Vagina (tissue), 1 donor: Measurements from ENCODE around the genes ZFP3 and KIAA0753.

DNA sequence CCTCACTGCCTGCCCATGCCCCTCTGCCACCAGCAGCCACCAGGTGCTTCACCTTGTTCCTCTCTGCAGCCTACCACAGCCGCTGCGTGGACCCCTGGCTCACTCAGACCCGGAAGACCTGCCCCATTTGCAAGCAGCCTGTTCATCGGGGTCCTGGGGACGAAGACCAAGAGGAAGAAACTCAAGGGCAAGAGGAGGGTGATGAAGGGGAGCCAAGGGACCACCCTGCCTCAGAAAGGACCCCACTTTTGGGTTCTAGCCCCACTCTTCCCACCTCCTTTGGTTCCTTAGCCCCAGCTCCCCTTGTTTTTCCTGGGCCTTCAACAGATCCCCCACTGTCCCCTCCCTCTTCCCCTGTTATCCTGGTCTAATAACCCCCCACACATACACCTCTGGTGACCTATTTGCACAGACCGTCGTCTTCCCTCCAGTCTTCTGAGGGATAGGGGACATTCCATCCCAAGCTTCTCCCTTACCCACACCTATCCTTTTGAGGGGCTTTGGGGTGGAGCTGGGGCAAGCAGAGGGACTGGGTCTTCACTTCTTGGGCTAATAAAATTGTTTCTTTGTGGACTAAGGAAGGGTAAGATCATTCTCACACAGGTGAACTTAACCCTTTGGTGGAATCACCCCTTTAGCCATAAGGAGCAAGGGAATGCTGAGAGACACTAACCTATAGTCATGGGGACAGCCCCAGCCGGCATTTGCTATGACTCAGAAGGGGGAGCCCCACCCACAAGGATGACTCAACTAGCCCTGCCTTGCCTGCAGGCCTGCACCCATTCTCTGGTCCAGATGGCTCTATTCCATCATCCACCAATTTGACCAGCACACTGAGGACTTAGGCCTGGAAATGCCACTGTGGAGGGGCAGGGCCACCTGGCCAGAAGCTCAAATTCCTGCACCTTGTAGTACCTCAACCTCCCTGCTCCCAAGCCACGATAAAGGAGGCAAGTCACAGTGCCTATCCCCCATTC, 3.4 kb downstream of the PFN1 start:
- PRO-cap = no peak
- RAMPAGE, long total RNA = no peak

DNA sequence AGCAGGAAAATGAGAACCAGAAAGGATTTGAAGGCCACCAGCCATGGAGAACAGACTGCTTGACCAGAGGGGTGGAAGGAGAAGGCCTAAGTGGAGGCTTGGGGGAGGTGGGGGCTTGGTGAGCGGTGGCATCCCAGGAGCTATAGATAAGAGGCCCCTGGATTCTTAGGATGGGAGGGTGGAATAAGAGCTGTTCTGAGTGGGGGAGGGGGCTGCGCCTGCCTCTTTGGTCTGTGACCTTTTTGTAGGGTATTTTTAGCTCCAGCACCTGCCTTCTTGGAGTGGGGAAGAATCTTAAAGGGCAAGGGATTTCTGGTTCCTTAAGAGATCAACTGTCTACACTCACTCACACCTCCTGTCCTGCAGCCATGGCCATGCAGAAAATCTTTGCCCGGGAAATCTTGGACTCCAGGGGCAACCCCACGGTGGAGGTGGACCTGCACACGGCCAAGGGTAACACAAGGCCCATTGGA, 579 bp downstream of the ENO3 start:
- PRO-cap = no peak
- RAMPAGE, long total RNA = no peak

DNA sequence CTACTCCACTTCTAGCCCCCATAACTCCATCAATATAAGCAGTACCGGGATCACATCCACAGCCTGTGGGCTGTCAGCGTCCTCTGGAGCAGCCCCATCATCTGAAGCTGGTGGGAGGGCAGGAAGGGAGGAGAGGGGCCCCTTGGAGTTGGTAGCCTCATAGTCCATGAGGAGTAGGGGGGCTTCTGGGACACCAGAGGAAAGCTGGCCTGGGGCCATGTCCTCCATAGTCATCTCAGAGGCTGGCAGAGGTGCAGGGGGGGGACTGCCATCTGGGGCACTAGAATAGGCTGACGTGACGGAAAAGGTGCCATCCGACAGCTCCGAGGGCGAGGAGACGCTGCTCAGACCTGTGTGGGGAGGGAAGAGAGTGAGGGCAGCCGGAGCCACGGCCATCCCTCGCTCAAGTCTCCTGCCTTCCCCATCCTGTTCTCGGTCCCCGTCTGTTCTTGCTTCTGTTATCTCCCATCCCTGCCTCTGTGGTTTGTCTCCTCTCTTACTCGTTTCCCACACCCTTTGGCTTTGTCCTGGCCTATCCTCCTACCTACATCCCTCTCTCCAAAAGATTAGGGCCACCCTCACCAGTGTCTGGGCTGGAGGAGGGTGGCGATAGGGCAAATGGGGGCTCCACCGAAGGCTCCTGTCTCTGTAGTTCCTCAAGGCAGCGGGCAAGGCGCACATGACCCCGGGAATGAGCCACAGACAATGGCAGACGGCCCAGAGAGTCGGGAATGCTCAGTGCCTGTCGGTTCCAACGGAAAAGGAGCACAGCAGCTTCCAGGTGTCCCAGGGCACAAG, 4.8 kb upstream of the SPAG7 start:
- PRO-cap = no peak
- RAMPAGE, long total RNA = no peak

DNA sequence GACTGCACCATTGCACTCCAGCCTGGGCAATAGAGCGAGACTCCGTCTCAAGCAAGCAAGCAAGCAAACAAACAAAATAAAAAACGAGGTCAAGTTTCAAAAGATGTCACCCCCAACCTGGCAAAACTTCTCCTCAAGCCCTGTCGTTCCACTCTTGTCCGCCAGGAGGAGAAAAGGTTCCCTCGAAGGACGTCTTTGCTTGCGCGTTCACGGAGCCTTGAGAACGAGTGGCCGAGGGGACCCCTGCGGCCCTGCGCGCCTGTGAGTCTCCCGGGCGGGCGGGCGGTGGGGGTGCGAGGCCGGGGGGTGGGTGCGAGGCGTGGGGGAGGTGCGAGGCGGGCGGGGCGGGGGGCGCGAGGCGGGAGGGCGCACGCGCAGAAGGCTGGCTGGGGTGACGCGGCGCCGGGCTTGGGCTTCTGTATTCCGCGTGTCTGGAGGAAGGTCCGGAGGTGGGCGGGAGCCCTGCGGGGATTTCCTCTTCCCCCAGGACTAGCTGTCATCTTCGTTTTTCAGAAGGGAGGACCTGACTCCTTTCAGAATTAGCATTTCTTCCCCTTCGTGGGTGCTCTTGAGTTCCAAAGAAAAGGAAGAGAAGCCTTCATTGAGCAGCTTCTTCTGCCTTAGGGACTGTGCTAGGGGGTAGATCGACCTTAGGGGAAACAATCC, 3.7 kb downstream of the SLC52A1 start:
- PRO-cap = unidirectional peak, plus-strand start at position 220 of the sequence
- RAMPAGE, long total RNA = no peak

DNA sequence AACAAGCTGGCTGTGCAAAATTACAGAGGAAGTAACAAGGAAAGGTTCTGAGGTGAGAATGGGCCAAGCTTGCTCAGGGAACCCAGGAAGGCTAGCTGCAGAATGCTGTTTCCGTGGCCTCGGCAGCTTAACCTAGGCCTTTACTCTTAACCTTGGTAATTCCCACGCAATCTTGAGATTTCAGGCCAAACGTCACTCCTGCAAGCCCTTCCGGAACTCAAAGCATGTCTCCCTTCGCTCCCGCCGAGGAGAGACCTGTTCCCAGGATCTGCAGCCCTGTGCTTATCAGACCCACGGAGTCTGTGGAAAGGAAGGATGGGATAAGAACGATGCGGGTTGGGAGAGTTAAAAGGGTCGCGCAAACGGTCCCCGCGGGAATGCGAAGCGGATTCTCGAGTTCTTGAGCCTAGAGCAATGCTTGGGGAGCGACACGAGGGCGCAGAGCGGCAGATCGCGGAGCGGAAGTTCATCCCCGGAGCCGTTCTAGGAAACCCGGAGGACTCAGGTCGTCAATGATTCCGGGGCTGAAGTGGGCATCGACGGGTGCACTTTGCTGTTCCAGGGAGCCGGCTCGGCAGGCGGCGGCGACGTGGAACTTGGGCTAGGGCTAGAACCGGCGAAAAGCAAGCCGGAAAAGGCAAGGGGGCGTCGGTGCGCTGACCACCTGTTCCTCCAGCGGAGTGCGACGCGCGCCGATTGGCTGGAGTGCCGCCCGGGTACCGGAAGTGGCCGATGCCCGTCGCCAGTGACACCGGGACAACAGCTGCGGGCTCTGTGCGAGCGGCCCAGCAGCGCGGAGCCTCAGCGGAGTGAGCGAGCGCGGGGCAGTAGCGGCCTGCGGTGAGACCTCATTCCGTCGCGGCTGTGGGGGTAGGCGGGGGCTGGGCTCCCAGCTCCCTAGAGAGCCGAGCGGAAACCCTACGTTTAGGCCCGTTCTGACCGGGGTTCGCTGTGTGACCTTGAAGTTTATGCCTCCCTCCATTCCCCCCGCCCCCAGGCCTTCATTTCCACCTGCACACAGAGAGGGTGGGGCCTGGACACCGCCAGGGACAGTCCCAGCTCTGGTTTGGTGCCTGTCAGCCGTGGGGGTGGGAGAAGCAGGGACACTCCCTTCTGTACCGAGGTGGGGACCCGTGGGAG, at the start of gene ZFP3:
TSS of gene ZFP3 (plus strand) at position 732 of the 1,140 bp plus-strand sequence.
- PRO-cap = bidirectional peak, plus-strand start at position 732 of the sequence, minus-strand start at position 416 of the sequence
- RAMPAGE, long total RNA = start-site peak on the plus strand centred at position 757 of the sequence, 45 bp wide, 242 reads

DNA sequence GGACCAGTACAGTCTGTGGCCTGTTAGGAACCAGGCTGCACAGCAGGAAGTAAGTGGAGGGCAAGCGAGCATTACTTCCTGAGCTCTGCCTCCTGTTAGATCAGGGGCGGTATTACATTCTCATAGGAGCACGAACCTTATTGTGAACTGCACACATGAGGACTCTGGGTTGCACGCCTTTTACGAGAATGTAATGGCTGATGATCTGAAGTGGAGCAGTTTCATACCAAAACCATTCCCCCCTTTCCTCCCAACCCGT, 6.9 kb upstream of the ZNF594 start:
- PRO-cap = no peak
- RAMPAGE, long total RNA = no peak

DNA sequence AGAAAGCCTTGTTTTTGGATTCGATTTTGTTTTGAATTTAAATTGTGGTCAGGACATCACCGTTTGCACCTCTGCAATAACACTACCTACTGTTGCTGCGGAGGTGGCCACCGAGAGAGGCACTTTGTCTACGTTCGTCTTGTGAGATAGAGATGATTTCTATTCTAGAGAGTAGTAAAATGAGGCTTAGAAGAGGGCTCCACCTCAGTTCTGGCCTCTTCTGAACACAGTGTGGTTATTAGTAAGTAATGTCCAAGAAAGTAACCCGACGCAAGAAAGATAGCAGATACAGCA, 429 bp downstream of the RPAIN start:
- PRO-cap = no peak
- RAMPAGE, long total RNA = no peak

GRCh38 chr17:6191463-6191922, 121.3 kb downstream of the WSCD1 start:
- PRO-cap = no peak
- RAMPAGE, long total RNA = no peak

DNA sequence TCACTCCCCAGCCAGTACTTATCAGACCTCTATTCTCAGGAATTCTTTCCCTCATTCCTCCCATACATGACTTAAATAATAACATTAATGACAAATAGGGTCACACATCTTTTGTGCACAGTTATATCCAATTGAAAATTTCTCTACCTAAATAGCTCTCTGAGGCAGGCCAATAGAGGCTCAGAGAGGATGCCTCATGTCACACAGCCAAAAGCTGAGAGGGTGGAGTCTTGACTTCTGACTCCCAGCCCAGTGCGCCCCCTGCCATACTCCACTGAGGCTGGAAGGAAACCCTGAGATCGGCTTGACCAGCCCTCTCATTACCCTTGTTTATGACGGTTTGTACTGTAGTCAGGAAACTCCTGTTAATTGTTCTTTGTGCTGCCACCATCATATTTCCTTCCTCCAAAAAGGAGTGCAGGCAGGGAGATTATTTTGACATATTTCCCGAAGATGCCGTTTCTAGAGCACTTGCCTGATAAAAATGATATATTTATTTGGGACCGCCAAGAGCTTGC, 108.0 kb downstream of the AIPL1 start:
- PRO-cap = no peak
- RAMPAGE, long total RNA = no peak

GRCh38 chr17:6476432-6476892, 32.2 kb downstream of the PIMREG start:
- PRO-cap = no peak
- RAMPAGE, long total RNA = start-site peak on the minus strand at chr17:6476685-6476813, 25 reads

GRCh38 chr17:6558853-6559548, 2.6 kb upstream of the PITPNM3 start:
- PRO-cap = no peak
- RAMPAGE, long total RNA = no peak

DNA sequence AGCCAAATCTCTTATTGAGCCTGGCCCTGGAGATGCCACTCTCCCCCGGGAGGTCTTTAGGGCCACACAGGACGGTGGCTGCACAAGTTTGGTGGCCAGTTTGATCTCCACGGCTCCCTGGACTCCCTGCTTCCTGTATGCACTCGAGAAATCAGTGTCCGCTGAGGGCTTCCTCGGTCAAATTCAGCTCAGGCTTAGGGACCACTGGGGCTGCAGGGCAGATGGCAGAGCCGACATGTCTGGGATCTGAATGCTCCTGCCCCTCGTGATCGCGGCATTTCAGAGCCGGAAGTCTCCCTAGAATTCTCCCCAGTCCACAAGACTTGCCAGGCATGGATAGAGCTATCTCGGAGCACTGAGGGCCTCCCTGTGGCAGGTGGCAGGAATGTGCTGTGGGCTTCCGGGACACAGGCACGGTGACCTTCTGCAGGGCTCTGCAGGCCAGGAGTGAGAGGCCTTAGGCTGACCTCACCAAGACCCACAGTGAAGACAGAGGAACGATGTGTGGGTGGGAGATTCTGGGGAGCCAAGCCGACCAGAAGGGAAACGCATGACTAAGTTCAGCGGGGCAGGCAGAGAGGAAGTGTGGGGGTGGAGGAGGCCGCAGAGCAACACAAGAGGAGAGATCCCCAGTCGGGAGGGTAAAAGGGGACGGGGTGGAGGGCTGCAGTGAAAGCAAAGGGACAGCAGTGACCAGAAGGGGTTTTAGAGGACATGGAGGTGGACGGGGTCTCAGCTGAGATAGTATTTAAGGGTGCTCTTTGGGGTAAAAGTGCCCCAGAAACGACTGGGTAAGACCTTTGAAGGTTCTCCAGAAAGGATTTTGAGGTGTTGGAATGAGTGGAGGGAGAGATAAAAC, 18.8 kb upstream of the PITPNM3 start:
- PRO-cap = no peak
- RAMPAGE, long total RNA = no peak

GRCh38 chr17:6635778-6636384, 4.6 kb downstream of the KIAA0753 start:
- PRO-cap = no peak
- RAMPAGE, long total RNA = no peak

GRCh38 chr17:6639954-6640223, 622 bp downstream of the KIAA0753 start:
- PRO-cap = no peak
- RAMPAGE, long total RNA = no peak

DNA sequence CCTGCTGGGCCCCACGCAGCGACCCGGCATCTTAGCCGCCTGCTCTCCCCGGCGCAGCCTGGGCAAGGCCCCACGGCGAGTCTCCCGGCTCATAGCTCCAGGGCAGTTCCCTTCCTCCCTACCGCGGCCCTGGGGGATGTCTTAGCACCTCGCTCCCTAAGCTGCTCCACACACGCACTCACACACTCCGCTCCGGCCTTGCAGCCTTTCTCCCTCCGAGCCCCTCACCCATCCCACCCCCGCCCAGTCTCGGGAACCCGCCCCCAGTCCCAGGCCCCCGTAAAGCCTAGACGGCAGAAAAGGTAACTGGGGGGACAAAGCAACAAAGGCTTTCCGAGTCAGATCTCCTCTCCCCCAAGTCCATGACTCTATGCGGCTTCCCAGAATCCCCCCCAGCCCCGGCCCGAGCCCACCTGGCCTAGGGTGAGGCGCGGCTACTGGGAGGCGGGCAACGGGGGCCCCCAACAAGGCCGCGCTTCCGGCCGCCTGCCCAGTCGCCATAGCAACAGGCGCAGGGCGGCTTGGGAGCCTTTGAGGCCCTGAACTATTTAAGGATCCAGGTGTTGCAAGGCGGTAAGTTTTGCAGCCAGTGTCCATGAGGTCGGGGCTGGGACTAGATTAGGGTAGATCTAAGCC, at the start of gene KIAA0753:
TSS of gene KIAA0753 (minus strand) at position 488 of the 636 bp plus-strand sequence.
- PRO-cap = bidirectional peak, plus-strand start outside the sequence, minus-strand start at position 488 of the sequence
- RAMPAGE, long total RNA = start-site peak on the minus strand centred at position 464 of the sequence, 58 bp wide, 306 reads

GRCh38 chr17:6642143-6642812, 1.4 kb downstream of the TXNDC17 start:
- PRO-cap = no peak
- RAMPAGE, long total RNA = no peak

- PRO-cap = no peak
- RAMPAGE, long total RNA = start-site peak on the minus strand at chr17:6653770-6653930, 6 reads; start-site peak on the plus strand at chr17:6653879-6654382, 5 reads
Measured at GRCh38 chr17:6653296-6654198, 2.0 kb downstream of the C17orf100 start.

- PRO-cap = no peak
- RAMPAGE, long total RNA = no peak
Measured at GRCh38 chr17:6656885-6658075, 5.7 kb downstream of the C17orf100 start.

DNA sequence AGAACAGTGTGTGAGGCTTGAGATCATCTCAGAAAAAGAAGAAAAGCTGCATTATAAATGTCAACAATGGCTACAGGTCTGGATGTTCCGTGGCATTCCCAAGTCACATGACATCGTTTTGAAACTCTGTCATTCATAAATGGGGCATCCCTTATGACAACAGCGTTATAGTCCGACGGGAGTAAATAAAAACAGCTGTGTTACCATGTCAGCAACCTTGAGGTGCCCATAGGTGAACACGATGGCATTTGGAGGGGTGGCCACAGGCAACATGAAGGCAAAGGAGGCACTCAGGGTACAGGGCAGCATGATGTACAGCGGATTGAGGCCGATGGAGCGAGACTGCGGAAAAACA, 25.9 kb downstream of the SLC13A5 start:
- PRO-cap = no peak
- RAMPAGE, long total RNA = no peak

DNA sequence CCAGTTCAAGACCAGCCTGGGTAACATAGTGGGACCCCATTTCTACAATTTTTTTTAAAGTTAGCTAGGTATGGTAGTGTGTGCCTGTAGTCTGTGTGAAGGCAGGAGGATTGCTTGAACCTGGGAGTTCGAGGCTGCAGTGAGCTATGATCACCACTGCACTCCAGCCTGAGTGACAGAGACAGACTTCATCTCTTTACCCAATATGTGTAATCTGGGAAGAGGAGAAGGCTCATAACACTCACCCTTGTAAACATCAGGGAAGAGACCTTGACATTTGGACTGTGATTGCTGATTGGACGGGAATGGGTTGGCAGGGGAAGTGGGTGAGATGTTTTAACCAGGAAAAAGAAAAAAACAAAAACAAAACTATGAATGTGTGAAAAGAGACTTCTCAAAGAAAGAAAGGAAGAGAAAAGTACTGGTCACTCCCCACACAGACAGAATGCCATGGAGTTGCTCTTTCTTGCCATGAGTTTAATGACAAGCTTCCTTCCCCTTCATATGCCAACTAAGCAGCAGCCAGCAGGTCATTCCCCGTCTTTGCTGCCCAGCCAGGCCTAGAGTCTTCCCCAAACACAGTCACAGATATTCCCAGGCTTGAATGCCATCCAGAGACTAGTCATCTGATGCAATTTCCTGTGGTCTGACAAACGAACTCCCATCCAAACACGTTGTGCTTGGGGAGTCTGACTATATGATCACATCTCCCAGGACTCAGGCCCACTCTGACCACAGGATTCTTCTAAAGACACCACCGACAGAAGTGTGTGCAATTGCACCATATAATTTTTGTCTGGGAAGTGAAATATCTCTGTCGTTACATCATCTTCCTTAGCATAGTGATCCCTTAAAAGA, 3.6 kb upstream of the XAF1 start:
- PRO-cap = bidirectional peak, plus-strand start at position 704 of the sequence, minus-strand start at position 562 of the sequence
- RAMPAGE, long total RNA = no peak